Fibroblast of villous mesenchyme (primary cell): Measurements from ENCODE around the genes HMX1, USP17L15 and USP17L17.

- CAGE, long polyA plus RNA: no peak
Observed at GRCh38 chr4:7635002-7635539, 200.3 kb upstream of the PSAPL1 start.

- CAGE, long polyA plus RNA: no peak
Observed at GRCh38 chr4:7772726-7773341, 166.8 kb downstream of the AFAP1 start.

DNA sequence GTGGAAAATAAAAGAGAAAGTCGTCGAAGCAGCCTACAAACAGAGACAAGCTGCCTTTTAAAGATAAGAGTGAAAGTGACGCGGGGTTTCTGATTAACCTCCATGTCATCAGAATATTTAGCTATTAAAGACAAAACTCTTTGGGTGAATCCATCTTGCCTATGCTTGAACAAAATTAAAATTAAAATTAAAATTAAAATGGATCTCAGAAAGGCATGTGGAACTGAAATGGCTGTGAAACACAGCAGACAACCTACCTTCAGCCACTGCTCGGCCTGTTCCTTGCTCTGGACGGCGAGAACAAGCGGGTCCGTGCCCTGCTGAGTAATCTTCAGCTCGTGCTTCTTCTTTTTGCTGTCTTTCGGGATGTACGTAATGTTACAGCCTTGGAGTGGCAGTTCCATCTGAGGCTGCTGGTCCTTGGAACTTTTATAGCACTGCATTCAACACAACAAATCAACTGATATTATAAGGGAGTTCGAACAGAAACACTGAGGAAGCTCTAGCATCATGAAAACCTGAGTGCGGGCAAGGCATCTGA is 101.3 kb downstream of the AFAP1 start:
- CAGE, long polyA plus RNA: no peak

- CAGE, long polyA plus RNA: no peak
Observed at GRCh38 chr4:7854958-7855520, 84.6 kb downstream of the AFAP1 start.

DNA sequence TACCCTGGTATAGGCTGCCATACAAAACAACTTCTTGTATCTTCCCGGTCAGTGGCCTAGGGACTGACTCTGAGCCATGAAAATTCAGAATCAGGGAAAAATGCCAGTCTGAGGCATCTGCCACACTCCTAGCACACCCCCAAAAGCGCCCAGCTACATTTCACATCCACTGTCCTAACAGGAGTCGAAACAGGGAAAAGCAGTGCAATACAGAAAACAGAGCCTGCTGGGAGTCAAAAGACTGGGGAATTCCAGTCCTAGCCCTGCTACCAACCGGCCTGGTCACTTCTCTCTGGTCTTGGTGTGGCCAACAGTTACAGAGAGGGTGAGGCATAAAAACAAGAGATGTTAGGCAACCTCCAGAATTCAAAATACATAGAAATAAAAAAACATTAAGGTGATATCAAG is 29.6 kb downstream of the AFAP1 start:
- CAGE, long polyA plus RNA: no peak

GRCh38 chr4:7916626-7917208 is 22.9 kb downstream of the AFAP1 start:
- CAGE, long polyA plus RNA: no peak

GRCh38 chr4:8101405-8101853 is 57.2 kb downstream of the ABLIM2 start:
- CAGE, long polyA plus RNA: no peak

DNA sequence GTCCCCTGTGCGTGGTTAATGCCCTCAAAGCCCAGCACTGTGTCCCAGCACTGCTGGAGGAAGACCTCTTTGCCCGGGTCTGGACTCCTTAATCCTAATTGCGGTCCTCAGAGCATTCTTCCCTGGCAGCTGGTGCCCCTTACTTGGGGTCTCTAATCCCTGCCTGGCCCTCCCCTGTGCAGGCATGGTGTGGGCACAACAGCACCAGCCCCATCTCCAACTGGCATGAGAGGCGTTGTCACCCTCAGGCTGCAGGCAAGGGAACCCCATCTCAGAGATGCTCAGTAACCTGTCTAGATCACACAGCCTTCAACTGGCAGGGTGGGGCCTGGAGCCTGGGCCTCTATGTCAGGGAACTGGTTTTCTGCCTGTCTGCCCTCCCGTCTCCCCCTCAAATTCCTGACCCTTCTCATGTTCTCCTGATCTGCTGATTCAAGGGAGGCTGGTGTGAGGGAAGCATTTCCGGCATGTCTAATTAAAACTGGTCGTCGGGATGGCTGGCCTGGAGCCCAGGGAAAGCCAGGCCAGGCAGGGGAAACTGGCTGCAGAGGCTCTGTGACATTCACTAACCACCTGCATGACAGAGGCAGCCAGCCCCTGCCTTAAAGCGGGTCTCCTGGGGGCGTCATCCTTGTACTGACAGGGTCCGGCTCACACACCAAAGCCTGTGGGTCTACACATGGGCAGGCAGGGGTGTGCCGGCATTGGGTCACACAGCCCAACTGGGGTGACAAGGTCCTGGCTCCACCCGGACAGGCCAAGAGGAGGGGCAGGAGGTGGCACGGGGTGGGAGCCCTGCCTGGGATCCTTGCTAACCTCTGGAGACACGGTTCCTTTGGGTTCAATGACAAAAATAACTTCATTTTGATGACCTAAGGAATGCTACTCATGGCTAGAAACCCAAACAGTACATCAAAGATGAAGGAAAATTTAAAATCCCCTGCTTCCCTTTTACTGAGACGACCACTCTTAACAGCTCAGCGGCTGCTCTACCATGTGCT is 35.3 kb downstream of the ABLIM2 start:
- CAGE, long polyA plus RNA: no peak

DNA sequence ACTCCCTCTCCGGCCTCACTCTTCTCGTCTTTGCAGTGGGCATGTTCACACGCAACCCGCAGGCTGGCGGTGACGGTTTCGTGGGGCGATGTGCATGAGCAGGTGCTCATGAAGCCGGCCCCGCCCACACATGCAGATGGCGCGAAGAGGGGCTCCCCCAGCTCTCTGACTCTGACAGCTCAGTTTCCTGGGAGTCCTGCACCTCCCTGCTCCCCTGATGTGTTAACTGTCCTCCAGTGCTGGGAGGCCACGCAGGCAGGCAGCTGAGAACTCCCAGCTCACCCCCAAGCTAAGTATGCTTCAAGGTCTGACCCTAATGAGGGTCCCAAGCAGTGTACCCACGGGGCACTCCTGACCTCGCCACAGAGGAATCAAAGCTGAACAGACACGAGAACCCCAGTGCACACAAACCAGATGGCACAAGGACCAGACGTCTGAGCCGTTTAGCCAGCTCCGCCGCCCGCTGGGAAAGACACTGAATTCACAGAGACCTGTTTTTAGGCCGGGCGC is 13.8 kb upstream of the ABLIM2 start:
- CAGE, long polyA plus RNA: no peak

- CAGE, long polyA plus RNA: no peak
Observed at GRCh38 chr4:8208709-8209540, 9.8 kb downstream of the SH3TC1 start.

DNA sequence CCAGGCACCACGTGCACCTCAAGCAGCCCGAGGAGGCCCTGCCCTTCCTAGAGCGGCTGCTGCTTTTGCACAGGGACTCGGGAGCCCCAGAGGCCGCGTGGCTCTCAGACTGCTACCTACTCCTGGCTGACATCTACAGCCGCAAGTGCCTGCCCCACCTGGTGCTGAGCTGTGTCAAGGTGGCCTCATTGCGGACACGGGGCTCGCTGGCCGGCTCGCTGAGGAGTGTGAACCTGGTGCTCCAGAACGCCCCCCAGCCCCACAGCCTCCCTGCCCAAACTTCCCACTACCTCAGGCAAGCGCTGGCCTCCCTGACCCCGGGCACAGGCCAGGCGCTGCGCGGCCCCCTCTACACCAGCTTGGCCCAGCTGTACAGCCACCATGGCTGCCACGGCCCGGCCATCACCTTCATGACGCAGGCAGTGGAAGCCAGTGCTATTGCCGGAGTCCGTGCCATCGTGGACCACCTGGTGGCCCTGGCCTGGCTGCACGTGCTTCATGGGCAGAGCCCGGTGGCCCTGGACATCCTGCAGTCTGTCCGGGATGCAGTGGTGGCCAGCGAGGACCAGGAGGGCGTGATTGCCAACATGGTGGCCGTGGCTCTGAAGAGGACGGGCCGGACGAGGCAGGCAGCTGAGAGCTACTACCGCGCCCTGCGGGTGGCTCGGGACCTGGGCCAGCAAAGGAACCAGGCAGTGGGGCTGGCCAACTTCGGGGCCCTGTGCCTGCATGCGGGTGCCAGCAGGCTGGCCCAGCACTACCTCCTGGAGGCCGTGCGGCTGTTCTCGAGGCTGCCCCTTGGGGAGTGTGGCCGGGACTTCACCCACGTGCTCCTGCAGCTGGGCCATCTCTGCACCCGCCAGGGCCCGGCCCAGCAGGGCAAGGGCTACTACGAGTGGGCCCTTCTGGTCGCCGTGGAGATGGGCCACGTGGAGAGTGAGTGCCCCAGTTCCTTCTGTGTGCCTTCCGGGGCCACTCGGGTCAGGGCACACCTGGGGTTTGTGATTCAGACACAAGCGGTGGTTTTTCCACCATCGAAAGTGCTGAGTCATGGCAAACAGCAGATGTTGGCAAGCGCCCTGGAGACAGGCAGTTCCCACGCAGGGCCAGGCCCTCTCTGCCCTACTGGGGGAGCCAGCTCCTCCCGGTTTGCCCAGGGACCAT is 29.0 kb downstream of the SH3TC1 start:
- CAGE, long polyA plus RNA: no peak

- CAGE, long polyA plus RNA: no peak
Observed at GRCh38 chr4:8451479-8452067, 11.0 kb downstream of the TRMT44 start.

- CAGE, long polyA plus RNA: no peak
Observed at GRCh38 chr4:8467922-8468473, 27.4 kb downstream of the TRMT44 start.

DNA sequence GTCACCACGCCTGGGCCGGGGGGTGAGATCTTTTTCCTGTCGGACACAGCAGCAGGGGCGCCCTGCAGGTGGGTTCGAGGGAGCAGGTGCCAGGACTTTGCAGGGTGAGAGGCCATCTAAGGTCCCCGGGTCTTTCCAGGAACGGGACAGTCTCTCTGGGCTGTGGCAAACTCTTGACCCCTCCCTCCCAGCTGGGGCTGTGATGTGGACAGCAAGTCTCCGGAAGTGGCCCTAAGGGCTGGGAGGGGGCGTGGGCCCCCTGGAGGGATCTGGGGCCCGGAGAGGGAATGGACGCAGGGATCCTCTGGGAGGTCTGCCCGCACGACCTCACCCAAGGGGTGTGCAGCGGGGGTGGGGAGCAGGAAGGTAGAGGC is 585 bp downstream of the CPZ start:
- CAGE, long polyA plus RNA: no peak

DNA sequence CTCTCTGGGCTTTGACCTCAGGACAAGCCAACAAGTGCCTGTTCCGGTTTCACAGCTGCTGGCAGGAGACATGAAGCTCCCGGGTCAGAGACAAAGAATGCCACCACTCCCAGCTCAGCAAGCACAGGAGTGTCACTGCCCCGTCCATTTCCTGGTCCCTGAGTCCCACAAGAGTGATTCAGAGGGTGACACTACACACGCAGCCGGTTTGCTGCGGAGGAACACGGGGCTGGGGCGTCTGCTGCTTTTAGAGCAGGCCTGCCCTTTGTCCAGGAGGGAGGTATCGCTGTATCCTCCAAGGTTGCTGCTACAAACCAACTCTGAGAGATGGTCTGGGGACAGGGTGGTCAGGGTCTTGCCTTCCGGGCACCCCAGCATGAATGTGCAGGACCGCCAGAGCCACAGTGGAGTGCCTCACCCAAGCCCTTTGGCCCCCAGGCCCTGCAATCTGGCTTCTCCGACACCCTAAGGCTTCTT is 49.5 kb downstream of the CPZ start:
- CAGE, long polyA plus RNA: no peak

- CAGE, long polyA plus RNA: no peak
Observed at GRCh38 chr4:8871713-8872399, at the start of gene HMX1. TSS of gene HMX1 (minus strand) at chr4:8871839.

DNA sequence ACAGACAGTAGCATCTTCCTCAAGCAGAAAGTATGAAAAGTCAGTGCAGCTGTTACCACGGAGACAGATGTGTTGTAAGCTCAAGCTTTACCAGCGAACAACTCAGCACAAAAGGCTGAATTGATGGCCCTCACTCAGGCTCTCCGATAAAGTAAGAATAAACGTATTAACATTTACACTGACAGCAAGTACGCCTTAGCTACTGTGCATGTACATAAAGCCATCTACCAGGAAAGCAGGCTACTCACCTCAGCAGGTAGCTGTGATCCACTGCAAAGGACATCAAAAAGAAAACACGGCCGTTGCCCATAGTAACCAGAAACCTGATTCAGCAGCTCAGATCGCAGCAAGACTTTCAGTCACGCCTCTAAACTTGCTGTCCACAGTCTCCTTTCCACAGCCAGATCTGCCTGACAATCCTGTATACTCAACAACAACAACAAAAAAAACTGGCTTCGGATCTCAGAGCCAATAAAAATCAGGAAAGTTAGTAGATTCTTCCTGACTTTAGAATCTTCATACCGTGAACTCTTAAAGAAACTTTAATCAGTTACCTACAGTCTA is 97.5 kb upstream of the FAM90A26 start:
- CAGE, long polyA plus RNA: no peak

DNA sequence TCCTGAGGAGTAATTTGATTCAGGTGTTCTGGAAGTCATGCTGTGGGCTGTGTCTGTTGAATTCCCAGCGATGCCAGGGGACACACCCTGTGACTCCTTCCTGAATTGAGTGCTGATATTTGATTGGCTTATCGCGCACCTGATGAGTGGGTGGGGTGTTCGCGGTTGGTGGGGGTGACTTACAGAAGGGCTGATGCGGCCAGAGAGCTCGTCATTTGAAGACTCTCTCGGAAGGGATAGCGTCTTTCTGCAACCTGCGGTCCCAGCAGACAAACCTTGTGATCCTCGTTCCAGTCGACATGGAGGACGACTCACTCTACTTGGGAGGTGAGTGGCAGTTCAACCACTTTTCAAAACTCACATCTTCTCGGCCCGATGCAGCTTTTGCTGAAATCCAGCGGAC is at the start of gene USP17L15:
USP17L15 (plus strand) TSS at position 300 of the 403 bp plus-strand sequence.
- CAGE, long polyA plus RNA: no peak

DNA sequence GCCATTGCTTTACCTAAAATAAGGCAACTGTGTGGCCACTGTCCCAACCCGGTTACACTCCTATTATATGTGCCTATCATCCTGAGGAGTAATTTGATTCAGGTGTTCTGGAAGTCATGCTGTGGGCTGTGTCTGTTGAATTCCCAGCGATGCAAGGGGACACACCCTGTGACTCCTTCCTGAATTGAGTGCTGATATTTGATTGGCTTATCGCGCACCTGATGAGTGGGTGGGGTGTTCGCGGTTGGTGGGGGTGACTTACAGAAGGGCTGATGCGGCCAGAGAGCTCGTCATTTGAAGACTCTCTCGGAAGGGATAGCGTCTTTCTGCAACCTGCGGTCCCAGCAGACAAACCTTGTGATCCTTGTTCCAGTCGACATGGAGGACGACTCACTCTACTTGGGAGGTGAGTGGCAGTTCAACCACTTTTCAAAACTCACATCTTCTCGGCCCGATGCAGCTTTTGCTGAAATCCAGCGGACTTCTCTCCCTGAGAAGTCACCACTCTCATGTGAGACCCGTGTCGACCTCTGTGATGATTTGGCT is at the start of gene USP17L17:
USP17L17 (plus strand) TSS at position 379 of the 546 bp plus-strand sequence.
- CAGE, long polyA plus RNA: no peak

DNA sequence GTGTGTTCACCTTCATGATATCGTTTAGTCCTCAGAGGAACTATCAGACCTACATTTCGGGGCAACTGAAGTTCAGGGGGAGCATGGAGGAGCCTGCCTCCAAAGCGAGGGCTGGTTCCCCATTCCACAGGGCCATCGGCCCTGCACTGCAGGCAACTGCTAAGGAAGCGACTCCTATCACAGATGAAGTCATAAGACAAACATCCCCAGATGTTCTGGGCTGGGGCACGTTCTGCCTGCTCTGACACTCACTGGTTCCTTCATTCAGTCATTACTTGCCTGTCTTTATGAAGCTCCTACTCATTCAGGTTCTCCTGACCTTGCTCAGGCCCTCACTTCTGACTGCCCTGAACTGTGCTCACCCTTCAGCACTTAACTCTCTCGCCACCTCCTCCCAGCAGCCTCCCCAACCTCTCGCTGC is 2.5 kb upstream of the SLC2A9 start:
- CAGE, long polyA plus RNA: no peak